Measurements from ENCODE around the gene TBX3.

GRCh38 chr12:114682669-114683285, 1.2 kb downstream of the TBX3 start:
- RRBS = 14% methylated on average over 22 of the region's 40 CpGs

DNA sequence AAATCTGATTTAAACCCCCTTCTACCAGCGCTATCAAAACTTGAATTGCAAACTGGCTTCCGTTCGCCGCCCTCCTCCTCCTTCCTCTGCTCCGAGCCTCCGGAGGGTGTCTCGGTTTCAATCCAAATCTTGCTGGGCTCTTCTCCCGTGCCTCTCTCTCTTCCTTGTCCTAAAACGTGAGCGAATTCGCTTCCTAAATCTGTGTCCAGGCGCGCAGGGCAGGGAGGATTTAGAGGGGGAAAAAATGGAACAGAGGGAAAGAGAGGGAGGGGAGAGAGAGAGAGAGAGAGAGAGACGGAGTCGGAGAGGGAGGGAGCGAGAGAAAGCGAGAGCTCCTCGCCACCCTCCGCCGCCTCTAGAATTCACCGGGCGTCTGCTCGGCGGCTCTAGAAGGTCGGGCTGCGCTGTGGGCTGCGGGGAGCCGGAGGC, at the start of gene TBX3:
TBX3 (minus strand) TSS at position 375 of the 429 bp plus-strand sequence.
- RRBS = 16% methylated on average over 8 of the region's 28 CpGs

- RRBS = no CpG with 5 or more reads among the region's 12 CpGs
Measured at GRCh38 chr12:114694363-114695275, 10.6 kb upstream of the TBX3 start.

GRCh38 chr12:114696833-114697927, 13.2 kb upstream of the TBX3 start:
- RRBS = 35% methylated on average over 5 of the region's 49 CpGs

DNA sequence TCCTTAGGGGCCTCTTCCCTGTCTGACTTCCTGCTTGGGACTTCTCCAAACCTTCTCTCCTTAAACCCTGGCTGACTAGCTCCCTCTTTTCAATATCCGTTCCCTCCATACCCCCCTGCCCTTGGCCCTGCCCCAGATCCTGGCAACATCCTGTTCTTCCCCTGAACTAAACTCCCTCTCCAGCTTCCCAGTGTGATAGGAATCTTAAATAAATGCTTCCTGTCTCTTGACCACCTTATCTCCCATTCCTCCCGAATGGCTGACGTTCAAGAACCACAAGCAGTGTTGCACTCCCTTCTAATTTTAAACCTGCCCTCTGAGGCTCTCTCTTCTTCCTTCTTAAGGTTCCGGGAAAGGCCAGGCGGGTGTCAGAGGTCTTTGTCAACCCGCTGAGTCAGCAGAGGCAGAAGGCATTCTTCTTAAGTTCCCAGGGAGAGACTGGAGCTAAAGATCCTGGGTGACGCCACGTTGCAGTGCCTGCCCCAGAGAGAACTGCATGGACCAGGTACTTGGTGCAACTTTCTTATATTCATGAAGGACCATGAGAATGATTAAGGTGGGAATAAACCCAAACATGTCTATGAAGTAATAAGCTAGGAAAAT, 420.0 kb upstream of the TBX3 start:
- RRBS = no CpG with 5 or more reads among the region's 8 CpGs

DNA sequence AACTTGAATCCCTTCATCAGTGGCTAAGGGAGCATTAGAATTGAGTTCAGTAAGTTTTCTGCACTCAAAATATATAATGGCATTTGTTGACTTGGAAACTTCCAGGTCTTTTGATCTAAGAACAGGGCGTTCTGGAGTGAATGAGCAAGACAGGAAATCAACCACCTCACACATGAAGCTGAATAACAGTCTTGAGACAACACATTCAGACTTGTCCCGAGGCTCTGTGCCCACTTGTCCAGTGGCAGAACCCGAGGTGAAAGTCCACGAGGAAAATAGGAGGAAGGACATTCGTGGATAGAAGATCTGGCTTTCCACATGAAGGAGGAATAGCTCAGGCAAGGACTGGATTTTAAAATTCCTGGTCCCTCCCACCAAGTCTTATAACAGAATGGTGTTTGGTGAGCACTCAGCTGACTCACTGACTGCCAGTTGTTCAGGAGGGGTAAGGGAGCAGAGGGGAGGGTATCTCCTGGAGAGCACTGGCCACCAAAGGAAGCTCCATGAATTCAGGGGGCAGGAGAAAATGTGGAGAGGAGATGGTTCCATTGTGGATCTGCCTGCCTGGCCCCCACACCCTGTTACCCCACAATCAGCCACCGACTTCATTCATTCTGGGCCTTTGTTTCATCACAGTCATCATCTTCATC, 620.3 kb downstream of the MED13L start:
- RRBS = no CpG with 5 or more reads among the region's 6 CpGs

DNA sequence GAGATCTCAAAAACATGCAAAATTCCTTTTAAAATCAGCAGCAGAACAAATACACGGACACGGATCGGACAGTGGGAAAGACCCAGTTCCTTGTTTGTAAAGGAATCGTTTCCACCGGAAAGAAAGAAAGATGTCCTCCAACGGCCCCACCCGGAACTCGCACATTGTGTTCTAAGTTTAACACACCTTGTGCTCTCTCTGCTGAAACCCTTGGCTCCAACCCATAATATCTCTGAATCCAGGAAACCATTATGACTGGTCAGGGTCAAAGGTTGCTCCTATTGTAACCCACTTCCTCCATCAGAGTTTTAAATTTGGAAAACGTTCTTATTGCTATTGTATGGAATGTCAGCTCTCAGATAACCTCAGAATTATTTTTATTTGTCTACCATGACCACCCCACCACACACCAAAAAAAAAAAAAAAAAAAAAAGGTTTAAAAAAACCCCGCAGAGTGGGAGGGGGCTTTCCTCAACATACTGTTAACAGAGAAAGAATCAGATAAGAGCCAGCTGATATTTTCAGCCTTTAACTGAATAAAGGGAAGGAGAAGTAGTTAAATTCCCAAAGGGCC, 617.0 kb downstream of the MED13L start:
- RRBS = no CpG with 5 or more reads among the region's 10 CpGs

DNA sequence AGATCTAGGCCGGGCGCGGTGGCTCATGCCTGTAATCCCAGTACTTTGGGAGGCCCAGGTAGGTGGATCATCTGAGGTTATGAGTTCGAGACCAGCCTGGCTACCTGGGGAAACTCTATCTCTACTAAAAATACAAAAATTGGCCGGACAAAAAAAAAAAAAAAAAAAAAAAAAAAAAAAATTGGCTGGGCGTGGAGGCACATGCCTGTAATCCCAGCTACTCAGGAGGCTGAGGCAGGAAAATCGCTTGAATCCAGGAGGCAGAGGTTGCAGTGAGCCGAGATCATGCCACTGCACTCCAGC, 441.7 kb downstream of the MED13L start:
- RRBS = no CpG with 5 or more reads among the region's 8 CpGs

GRCh38 chr12:115917135-115917514, 360.4 kb downstream of the MED13L start:
- RRBS = 3% methylated on average over 26 of the region's 36 CpGs

GRCh38 chr12:115996356-115996730, 281.1 kb downstream of the MED13L start:
- RRBS = no CpG with 5 or more reads among the region's 5 CpGs

GRCh38 chr12:116060734-116061371, 216.6 kb downstream of the MED13L start:
- RRBS = no CpG with 5 or more reads among the region's 3 CpGs

DNA sequence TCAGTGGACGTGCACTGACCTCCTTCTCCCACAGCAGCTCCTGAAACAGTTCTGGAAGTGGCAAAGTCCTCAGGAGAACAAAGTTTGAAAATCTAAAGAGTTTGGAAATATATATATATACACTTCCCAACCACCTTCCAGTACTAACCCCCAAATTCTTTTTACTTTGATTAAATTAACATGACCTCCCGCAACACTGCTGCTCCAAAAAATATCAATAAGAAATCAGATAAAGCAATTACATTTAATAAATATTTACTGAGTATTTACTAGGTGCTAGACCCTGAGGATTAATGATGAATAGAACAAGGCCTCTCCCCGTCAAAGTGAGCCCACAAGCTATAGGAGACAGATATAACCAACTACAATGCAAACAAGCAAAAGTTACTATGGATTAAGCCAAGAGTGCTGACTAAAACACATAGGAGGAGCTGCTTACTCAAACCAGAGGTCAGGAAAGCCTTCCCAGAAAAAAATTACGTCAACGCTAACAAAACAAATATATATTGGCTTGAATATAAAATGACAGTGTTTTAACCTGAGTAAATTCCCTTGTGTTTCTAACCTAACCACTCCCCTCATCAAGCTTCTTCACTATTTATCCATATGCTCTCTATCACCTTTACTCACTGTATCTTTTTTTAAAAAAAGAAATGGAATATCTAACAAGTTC, 116.1 kb downstream of the MED13L start:
- RRBS = no CpG with 5 or more reads among the region's 5 CpGs

GRCh38 chr12:116171897-116172597, 105.4 kb downstream of the MED13L start:
- RRBS = no CpG with 5 or more reads among the region's 6 CpGs

GRCh38 chr12:116264514-116265375, 12.7 kb downstream of the MED13L start:
- RRBS = no CpG with 5 or more reads among the region's 4 CpGs

- RRBS = no CpG with 5 or more reads among the region's 12 CpGs
Measured at GRCh38 chr12:116276326-116276531, 1.3 kb downstream of the MED13L start.

DNA sequence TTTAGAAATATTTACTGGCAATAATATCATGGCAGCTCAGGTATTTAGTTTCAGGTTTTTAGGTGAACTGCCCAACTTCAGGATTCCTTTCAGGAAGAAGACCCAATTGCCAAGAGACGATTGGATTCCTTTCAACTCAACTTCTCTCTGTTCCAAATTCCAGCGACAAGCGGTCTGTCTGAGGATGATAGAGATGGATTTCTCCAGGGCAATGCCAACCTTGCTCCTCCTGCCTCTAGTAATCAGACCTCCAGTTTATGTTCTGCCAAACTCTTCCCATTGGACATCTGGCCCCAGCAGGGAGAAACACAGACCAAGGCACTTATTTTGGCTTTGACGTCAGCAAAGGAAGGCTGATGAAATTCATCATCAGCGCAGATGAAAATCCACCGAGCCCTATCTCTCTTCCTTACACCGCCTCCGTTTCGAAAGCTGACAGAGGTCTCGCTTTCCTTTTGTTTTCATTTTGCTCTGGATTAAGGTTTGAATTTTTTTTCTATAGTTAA, 35.6 kb upstream of the MED13L start:
- RRBS = no CpG with 5 or more reads among the region's 10 CpGs

GRCh38 chr12:116444216-116444846, 114.8 kb upstream of the MAP1LC3B2 start:
- RRBS = no CpG with 5 or more reads among the region's 12 CpGs

- RRBS = 10% methylated on average over 5 of the region's 36 CpGs
Measured at GRCh38 chr12:116598937-116599950, 40.1 kb downstream of the MAP1LC3B2 start.

GRCh38 chr12:116662463-116663404, 75.1 kb downstream of the SPRING1 start:
- RRBS = no CpG with 5 or more reads among the region's 28 CpGs

DNA sequence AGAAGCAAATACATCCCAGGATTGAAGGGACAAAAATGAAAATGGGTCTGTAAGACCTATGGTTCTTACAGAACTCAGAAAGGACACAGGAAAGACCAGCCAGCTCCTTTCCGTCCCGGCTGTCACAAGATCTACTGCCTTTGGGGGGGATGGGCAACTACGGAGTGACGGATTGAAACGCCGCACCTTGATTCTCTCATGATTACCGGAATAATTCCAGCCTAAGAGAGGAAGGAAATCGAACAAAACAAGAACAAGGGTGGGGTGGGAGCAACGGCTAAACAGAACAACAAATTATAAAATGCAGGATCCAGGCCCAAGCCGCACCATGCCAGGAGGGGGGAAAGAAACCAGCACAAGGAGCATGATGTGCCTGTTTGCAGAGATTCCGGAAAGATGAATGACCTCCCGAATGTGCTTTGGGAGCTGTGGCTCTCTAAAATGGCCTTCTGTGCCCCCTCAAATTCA, 72.2 kb downstream of the SPRING1 start:
- RRBS = 98% methylated on average over 4 of the region's 12 CpGs